Uterus (tissue), 7 donors: ENCODE results near the genes MYBPC1 and EID3.

- PRO-cap, 4 experiments, result no peak in any of the 4 experiments
- RAMPAGE, long total RNA, 2 experiments, result no peak in any of the 2 experiments
- RRBS, result no CpG with 5 or more reads among the region's 16 CpGs
These were observed 8.2 kb downstream of the SLC25A3 start for GRCh38 chr12:98601334-98602447.

DNA sequence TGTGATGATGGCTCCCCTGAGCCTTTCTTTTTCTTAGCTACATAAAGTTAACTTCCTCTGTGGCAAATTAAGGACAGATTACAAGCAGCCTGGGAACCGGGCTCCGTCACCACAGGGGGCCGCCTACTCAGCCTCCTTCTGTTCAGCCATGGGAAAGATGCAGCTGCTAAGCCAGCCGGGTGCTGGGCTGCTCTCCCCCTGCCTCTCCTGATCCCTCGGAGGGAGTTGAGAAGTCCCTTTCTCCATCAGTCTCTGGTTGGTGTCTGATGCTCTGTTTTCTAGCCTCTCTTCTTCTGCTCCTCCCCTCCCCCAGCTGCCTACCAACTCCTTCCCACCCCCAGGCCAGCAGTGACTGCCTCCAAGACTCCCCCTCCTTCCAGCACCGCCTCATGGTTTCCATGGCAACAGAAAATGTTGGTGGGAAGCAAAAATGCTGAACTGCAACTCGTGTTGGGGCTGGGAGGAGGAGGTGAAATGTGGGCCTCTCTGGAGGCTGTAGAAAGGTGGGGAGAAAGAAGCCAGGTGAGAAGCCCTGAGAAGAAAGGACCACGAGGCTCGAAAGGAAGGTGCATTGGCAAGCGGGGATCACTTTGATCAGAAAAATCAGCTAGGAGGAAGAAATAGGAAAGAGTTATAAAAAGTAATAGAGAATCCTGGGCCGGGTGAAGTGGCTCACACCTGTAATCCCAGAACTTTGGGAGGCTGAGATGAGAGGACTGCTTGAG, 486.8 kb downstream of the APAF1 start:
- PRO-cap, 4 experiments, result peak in 1 of 4 experiments; most common minus-strand start position 254 of the sequence (in 1)
- RAMPAGE, long total RNA, 2 experiments, result no peak in any of the 2 experiments
- RRBS, result 12% methylated on average over 4 of the region's 11 CpGs

DNA sequence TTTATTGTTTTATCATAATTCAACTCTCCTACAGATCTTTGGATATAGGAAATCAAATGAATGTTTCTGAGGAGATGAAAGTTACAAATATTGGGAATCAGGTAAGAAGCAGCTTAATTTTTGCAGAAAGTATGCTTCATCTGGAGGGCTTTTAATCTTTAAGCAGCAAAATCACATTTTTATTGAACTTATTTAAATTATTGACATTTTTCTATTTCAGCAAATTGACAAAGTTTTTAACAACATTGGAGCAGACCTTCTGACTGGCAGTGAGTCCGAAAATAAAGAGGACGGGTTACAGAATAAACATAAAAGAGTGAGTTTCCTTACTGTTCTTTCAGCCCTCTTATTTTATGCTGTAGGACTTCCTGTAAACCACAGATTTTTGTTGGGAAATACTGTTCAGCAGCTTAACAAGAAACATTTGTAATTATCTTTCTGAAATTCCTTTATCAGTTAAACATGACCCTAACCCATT, 21.2 kb upstream of the SLC17A8 start:
- PRO-cap, 4 experiments, result no peak in any of the 4 experiments
- RAMPAGE, long total RNA, 2 experiments, result no peak in any of the 2 experiments
- RRBS, result no CpG with 5 or more reads among the region's 2 CpGs

- PRO-cap, 4 experiments, result peak in 1 of 4 experiments; most common plus-strand start chr12:100574501 (in 1); most common minus-strand start chr12:100574437 (in 1)
- RAMPAGE, long total RNA, 2 experiments, result no peak in any of the 2 experiments
- RRBS, result no CpG with 5 or more reads among the region's 12 CpGs
These were observed 889 bp downstream of the GAS2L3 start for GRCh38 chr12:100574262-100574884.

- PRO-cap, 4 experiments, result no peak in any of the 4 experiments
- RAMPAGE, long total RNA, 2 experiments, result no peak in any of the 2 experiments
- RRBS, result no CpG with 5 or more reads among the region's 23 CpGs
These were observed 64.2 kb downstream of the SLC5A8 start for GRCh38 chr12:101145813-101146278.

GRCh38 chr12:101594462-101595128, at the start of gene MYBPC1:
Gene MYBPC1, plus strand, starts transcription at chr12:101594971.
- PRO-cap, 4 experiments, result no peak in any of the 4 experiments
- RAMPAGE, long total RNA, 2 experiments, result no peak in any of the 2 experiments
- RRBS, result no CpG with 5 or more reads among the region's 6 CpGs

GRCh38 chr12:101665931-101666227, 31.6 kb upstream of the CHPT1 start:
- PRO-cap, 4 experiments, result no peak in any of the 4 experiments
- RAMPAGE, long total RNA, 2 experiments, result no peak in any of the 2 experiments
- RRBS, result no CpG with 5 or more reads among the region's 1 CpG

DNA sequence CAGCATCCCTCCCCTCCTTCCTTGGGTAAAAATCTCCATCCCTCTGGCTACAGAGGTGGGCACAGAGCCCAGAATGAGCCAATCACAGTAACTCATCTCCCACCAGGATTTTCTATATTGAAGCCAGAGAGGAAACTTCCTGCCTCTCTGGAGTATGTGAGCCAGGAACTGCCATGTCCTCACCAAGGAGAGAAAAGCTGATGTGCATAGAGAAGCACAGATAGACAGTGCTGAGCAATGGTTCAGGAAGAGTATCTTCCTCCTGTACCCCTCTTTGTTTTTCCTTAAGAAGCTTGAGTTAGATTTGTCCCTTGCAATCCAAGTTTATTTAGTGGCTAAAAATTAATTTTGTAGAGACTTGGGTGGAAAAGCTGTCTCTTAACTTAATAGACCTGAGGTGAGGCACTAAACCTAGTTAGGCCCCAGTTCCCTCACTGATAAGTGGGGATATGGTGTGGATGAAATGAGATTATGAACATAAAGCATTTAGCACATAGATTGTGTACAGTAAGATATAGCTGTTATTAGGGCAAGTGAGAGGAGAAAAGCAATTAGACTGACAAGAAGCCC, 3.3 kb upstream of the SYCP3 start:
- PRO-cap, 4 experiments, result no peak in any of the 4 experiments
- RAMPAGE, long total RNA, 2 experiments, result no peak in any of the 2 experiments

GRCh38 chr12:101789951-101790450, 40.8 kb downstream of the GNPTAB start:
- PRO-cap, 4 experiments, result no peak in any of the 4 experiments
- RAMPAGE, long total RNA, 2 experiments, result no peak in any of the 2 experiments
- RRBS, result no CpG with 5 or more reads among the region's 4 CpGs

DNA sequence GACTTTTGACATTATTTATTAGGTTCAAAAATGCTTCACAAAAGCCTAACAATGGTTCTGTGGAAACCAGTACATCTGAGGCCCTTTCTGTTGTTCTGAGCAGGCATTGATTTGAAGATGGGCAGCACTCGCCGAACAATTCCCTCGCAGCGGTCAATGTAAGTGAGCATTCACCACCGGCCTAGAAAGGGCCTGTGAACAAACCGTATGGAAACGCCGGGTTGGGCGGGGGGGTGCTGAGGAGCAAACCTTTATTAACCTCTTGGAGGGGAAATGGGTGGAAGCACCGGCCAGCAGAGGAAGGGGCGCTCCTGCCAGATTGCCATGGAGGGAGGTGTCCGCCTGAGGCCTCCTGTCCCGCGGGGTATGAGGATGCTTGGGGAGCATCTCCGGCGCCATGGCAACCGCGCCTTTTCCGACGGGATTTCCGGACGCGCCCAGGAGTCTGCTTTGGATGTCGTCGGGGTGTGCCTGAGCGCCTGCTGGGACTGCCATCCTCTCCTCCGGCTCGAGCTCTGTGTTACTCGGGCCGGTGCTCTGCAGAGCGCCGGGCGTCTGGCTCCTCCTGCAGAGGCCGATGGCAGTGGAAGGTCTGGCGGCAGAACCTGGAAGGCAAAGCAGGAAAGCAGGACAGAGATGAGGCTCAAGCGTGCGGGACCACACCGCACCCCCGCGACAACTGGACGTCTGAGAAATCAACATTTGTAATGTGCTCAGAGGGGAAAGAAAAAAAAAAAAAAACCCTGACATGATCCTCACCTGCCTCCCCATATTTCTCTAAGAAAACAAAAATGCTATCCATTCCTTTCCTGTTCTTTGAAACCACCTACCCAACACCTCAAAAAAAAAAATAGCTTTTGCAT, 193.6 kb downstream of the C12orf42 start:
- PRO-cap, 4 experiments, result no peak in any of the 4 experiments
- RAMPAGE, long total RNA, 2 experiments, result no peak in any of the 2 experiments
- RRBS, result 1% methylated on average over 16 of the region's 41 CpGs

DNA sequence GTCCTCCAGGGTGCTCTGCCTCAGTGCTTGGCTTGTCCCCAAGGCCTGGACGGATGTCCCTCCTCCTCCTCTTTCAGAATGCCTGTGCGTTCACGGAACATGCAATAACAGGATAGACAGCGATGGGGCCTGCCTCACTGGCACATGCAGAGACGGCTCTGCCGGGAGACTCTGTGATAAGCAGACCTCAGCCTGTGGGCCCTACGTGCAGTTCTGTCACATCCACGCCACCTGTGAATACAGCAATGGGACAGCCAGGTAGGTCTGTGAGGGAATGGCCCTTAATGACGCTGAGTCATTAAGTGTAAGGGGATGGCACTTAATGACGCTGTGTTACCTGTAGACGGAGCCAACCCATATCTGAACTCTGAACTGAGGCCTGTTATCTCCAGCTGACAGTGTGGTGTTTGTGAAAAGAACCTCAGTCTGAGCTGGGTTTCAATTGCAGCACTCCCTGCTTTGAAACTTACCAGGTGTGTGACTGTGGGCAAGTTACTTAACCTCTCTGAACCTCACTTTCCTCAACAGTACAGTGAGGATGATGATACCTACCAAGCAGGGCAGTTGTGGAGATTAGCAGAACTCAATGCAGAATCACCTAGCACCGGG, 86.9 kb downstream of the STAB2 start:
- PRO-cap, 4 experiments, result no peak in any of the 4 experiments
- RAMPAGE, long total RNA, 2 experiments, result no peak in any of the 2 experiments
- RRBS, result no CpG with 5 or more reads among the region's 12 CpGs

- PRO-cap, 4 experiments, result peak in 1 of 4 experiments; most common plus-strand start chr12:103800485 (in 1)
- RAMPAGE, long total RNA, 2 experiments, result no peak in any of the 2 experiments
- RRBS, result no CpG with 5 or more reads among the region's 9 CpGs
These were observed 40.7 kb downstream of the NT5DC3 start for GRCh38 chr12:103800307-103800756.

- PRO-cap, 4 experiments, result no peak in any of the 4 experiments
- RAMPAGE, long total RNA, 2 experiments, result no peak in any of the 2 experiments
- RRBS, result no CpG with 5 or more reads among the region's 9 CpGs
These were observed 38.8 kb downstream of the NT5DC3 start for GRCh38 chr12:103801974-103802925.

- PRO-cap, 4 experiments, result peak in 2 of 4 experiments; most common plus-strand start chr12:103849078 (in 2); most common minus-strand start chr12:103848959 (in 2)
- RAMPAGE, long total RNA, 2 experiments, result no peak in any of the 2 experiments
- RRBS, result no CpG with 5 or more reads among the region's 5 CpGs
These were observed 7.7 kb upstream of the NT5DC3 start for GRCh38 chr12:103848633-103849196.

GRCh38 chr12:103929066-103929806, 974 bp upstream of the HSP90B1 start:
- PRO-cap, 4 experiments, result peak in 4 of 4 experiments; most common plus-strand start chr12:103929546 (in 4); most common minus-strand start chr12:103929478 (in 4)
- RAMPAGE, long total RNA, 2 experiments, result no peak in any of the 2 experiments
- RRBS, result 2% methylated on average over 6 of the region's 38 CpGs

DNA sequence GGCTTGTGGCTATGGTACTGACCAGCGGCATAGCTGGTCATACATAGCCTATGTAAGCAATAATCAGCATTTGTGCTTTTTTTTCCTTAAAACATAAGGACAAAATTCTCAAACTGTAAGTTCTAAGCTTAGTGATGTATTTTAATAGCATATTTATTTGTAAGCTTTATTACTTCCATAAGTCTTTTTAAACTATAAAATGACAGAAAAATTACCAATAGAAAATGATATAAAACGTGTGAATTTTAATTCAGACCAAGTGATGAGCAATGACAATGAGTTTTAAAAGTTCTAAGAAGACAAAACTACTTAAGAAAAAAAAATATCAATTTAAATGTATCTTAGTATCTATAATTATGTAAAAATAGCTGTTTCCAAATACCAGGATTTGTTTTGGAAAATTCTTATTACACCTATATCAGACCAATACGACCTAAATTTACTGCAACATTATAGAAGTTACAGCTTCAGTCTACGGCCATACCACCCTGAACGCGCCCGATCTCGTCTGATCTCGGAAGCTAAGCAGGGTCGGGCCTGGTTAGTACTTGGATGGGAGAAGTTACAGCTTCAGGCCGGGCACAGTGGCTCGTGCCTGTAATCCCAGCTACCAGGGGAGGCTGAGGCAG, 13.1 kb downstream of the NFYB start:
- PRO-cap, 4 experiments, result no peak in any of the 4 experiments
- RAMPAGE, long total RNA, 2 experiments, result no peak in any of the 2 experiments
- RRBS, result no CpG with 5 or more reads among the region's 12 CpGs

- PRO-cap, 4 experiments, result peak in 4 of 4 experiments; most common plus-strand start chr12:104288929 (in 4); most common minus-strand start chr12:104288780 (in 3)
- RAMPAGE, long total RNA, 2 experiments, result start-site peak on the plus strand in 1 of 2 experiments, at chr12:104288858-104288932 at its widest, 53 reads per replicate
- RRBS, result 1% methylated on average over 9 of the region's 47 CpGs
These were observed 14.9 kb upstream of the EID3 start for GRCh38 chr12:104288401-104289329.

DNA sequence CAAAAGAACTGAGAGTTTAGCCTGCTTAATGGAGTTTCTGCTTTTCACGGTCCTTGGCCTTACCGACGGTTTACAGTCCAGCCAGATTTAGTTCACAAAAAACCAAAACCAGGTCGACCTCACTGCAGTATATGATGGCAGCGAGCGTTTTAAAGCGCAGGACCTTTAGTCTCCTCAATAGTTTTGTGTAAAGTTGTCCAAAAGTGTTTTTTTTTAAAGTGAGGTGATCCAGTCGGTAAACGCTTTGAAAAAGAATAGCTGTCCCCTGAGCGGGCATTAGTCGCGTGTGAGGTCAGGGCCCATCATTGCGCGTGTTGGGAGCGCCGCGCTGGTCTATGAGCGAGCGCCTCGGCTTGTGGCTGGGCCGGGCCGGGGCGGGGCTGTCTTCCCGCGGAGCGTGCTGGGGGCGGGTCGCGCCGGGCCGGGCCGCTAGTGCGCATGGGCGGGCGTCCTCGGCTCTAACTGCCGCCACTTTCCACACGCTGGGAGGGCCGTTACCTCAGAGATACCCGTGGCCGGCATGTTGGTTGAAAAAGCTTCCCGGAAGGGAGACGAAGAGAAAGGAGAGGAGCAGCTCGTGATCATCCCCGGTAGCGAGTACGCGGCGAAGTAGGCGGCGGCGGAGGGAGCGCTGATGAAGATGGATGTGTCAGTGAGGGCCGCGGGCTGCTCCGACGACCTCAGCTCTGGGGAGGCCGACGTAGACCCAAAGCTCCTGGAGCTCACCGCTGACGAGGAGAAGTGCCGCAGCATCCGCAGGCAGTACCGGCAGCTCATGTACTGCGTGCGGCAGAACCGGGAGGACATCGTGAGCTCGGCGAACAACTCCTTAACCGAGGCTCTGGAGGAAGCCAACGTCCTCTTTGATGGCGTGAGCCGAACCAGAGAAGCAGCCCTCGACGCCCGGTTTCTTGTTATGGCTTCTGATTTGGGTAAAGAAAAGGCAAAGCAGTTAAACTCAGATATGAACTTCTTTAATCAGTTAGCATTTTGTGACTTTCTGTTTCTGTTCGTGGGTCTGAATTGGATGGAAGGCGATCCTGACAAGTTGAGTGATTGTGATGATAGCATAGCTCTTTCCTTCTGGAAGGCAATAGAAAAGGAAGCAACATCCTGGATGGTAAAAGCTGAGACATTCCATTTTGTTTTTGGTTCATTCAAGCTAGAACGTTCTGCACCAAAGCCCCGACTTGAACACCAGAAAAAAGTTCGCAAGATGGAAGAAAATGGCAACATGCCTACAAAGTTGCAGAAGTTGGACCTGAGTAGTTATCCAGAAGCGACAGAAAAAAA, at the start of gene EID3:
TSS of gene EID3 (plus strand) at position 439 of the 1,293 bp plus-strand sequence.
- PRO-cap, 4 experiments, result peak in 4 of 4 experiments; most common plus-strand start position 439 of the sequence (in 4); most common minus-strand start position 355 of the sequence (in 2)
- RAMPAGE, long total RNA, 2 experiments, result start-site peak on the plus strand in 1 of 2 experiments, centred at positions 468 to 973 of the sequence, 7 to 12 reads per replicate
- RRBS, result 6% methylated on average over 29 of the region's 83 CpGs

DNA sequence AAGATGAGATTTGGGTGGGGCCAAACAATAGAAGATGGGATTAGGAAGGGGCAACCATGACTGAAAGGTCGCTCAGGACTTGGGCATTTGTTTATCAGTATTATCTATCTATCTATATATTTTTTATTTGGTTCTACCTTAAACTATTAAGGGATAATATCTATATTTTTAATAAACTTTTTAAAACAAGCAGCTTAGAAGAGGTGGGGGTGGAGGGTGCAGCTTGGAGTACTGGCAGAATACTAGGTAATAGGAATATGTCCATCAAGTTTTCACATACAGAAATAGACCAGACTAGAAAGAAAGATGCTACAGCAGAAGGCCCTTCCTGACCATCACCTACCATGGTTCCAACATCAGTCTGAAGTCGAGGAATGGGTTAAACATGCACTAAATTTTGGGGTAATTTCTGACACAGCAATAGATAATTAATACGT, 50.5 kb downstream of the EID3 start:
- PRO-cap, 4 experiments, result no peak in any of the 4 experiments
- RAMPAGE, long total RNA, 2 experiments, result no peak in any of the 2 experiments
- RRBS, result no CpG with 5 or more reads among the region's 3 CpGs

DNA sequence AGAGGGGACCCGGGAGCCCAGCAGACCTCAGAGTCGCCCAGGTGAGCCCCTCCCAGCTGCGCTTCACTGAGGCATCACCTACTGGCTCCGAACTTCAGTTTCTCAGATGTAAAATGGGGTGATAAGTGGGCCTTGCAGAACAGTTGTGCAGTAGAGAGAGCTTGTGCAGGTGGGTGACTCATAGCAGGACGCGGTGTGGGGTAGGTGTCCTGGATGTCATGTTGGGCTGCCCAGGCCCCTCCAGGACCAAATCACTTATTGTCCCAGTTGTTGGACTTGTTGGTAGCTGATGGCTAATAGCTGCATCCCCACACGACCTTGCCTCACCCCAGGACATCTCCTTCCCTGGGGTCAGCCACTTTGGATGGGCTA, 43.6 kb upstream of the CHST11 start:
- PRO-cap, 4 experiments, result peak in 2 of 4 experiments; most common minus-strand start position 65 of the sequence (in 2)
- RAMPAGE, long total RNA, 2 experiments, result no peak in any of the 2 experiments
- RRBS, result no CpG with 5 or more reads among the region's 7 CpGs